A549 (cell line): ENCODE measurements around a stretch of chr9.

GRCh38 chr9:68799319-68799784 lies 19.5 kb downstream of the PABIR1 start:
- PRO-cap, result no peak
CAGE:
- cytosol, long polyA plus RNA, result no peak
- long polyA plus RNA, result no peak
- nucleus, long polyA plus RNA, result no peak

DNA sequence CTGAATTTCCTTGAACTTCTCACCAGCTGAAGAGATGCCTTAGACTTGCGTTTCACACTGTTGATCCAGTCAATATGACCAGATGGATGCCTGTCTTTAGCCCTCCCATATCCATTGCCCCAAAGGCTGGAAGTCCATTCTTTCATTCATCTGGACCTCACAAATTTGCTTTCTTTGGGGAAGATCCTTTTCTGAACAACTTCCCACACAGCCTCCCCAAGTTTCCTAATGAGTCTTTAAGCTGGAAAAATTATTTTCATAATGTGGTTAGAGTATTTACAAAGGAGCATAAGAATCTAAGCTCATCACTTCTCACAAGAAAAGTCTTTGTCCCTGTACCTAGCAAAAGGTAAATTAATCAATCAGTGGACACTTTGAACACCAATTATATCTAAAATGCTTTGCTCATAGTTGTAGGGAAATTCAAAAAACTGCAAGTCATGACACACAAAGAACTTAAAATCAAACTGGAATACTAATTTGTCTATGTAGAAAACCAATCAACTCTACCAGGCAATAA lies 98.4 kb downstream of the PABIR1 start:
- PRO-cap, result no peak
CAGE:
- cytosol, long polyA plus RNA, result no peak
- long polyA plus RNA, result no peak
- nucleus, long polyA plus RNA, result no peak

DNA sequence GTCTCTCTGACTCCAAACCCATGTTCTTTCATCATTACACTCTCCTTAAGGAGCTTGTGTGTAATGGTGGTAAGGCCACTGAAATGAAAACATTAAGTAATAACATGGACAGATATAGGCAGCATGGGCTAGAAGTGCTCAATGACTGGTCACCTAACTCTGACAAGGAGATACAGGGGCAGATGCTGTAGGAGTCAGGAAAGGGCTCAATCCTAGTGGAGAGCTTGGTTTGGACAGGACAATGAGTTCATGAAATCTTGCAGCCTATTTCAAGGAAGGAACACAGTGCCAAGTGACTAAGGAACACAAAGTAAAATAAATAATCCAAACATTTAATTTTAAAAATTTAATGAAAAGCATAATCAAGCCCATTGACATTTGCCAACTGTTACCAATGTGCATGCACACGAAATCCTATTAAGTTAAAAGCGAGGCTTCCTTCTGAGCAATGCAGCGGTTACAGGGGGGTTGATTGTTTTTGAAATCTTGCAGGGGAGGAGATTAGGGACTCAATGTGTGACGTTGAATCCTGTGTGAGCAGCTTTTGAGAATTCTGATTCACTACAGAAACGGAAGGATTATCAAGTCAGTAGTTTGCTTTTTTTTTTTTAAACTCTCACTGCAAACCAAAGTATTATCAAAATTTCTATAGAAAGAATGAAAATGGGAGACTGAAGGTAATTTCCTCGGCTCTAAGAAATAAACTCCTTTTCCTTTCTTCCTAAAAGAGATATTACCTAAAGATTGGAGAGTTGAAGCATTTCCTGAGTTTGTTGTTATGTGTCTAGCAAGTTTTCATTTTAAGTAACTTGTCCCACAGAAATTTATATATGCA lies 109.5 kb downstream of the PRKACG start:
- PRO-cap, result no peak
CAGE:
- cytosol, long polyA plus RNA, result no peak
- long polyA plus RNA, result no peak
- nucleus, long polyA plus RNA, result no peak

DNA sequence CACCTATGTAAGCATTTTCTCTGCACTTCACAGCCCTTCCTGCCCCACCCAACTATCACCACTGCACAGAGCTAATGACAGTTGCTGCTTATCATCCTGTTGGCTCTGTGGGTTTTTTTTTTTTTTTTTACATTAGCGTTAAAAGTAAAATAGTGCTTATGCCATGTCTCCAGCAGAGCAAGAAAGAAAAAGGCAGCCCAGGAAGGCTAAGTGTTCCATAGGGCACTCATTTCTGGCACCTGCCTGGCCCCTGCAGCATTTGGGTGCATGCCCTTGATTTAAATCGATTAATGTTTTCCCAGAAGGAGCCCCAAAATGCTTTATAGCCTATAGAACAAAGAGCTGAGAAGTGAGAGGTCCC lies 6.0 kb upstream of the PRKACG start:
- PRO-cap, result no peak
CAGE:
- cytosol, long polyA plus RNA, result no peak
- long polyA plus RNA, result no peak
- nucleus, long polyA plus RNA, result no peak

- PRO-cap, result no peak
CAGE:
- cytosol, long polyA plus RNA, result no peak
- long polyA plus RNA, result no peak
- nucleus, long polyA plus RNA, result no peak
Observed at GRCh38 chr9:69120924-69121620, 53.0 kb upstream of the TJP2 start.

DNA sequence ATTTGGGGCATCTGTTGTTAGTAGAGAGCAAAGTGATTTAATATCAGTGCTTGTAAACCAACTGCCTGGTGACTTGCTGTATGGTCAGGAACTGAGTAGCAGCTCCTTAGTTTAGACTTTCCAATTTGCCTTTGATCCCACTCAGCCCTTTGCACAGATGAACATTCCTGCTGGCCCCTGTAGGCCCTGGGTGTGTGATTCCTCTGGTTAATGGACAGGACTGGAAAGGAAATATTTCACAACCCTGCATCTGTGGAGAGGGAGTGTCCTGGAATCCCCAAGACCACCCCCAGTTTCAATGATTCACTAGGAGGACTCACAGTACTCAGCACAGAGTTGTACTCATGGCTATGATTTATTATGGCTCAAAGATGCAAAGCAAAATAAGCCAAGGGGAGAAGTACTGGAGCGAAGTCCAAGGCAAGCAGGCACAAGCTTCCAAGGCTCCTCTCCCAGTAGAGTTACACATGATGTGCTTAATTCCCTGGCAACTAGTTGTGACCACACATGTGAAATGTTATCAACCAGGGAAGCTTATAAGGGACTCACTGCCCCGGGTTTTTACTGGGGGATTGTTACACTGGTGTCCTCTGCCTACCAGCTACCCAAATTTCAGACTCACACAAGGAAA lies 42.4 kb upstream of the TJP2 start:
- PRO-cap, result no peak
CAGE:
- cytosol, long polyA plus RNA, result no peak
- long polyA plus RNA, result no peak
- nucleus, long polyA plus RNA, result no peak

- PRO-cap, result no peak
CAGE:
- cytosol, long polyA plus RNA, result no peak
- long polyA plus RNA, result no peak
- nucleus, long polyA plus RNA, result no peak
Observed at GRCh38 chr9:69176587-69177580, 2.8 kb downstream of the TJP2 start.

DNA sequence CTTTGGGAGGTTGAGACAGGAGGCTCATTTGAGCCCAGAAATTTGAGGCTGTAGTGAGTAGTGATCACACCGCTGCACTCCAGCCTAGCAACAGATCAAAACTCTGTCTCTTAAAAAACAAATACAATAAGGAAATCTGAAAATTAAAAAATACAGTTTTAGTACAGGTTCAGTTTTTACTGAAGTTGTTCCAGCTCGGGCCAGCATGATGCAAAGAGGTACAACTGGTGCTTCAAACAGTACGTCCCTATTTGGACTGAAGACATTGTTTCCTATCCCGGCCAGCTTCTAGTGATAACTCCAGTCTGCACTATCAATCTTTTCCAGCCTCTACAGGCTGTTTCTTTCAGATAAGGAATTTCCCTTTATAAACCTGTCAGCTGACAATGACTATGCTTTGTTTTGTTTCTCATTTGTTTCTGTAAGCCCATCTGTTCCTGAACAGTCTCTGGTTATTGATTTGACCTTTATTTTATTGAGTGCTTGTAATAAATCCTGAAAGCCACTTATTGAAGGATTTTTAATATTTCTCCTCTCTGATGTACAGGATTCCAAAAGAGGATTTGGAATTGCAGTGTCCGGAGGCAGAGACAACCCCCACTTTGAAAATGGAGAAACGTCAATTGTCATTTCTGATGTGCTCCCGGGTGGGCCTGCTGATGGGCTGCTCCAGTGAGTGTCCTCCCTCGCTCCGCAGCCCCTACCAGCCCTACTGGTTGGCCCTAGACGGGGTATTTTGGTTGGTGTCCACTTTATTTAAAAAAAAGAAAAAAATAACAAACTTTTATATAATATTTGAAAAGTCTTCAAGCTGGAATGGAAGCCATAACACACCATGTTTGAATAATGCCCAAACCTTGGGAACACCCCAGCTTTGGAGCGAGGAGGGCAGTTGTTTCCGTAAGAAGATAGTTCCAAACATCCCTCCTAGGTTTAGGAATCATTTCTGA lies 42.0 kb downstream of the TJP2 start:
- PRO-cap, result no peak
CAGE:
- cytosol, long polyA plus RNA, result no peak
- long polyA plus RNA, result no peak
- nucleus, long polyA plus RNA, result no peak

GRCh38 chr9:69306950-69307264 lies 18.1 kb upstream of the ENTREP1 start:
- PRO-cap, result no peak
CAGE:
- cytosol, long polyA plus RNA, result no peak
- long polyA plus RNA, result no peak
- nucleus, long polyA plus RNA, result no peak

DNA sequence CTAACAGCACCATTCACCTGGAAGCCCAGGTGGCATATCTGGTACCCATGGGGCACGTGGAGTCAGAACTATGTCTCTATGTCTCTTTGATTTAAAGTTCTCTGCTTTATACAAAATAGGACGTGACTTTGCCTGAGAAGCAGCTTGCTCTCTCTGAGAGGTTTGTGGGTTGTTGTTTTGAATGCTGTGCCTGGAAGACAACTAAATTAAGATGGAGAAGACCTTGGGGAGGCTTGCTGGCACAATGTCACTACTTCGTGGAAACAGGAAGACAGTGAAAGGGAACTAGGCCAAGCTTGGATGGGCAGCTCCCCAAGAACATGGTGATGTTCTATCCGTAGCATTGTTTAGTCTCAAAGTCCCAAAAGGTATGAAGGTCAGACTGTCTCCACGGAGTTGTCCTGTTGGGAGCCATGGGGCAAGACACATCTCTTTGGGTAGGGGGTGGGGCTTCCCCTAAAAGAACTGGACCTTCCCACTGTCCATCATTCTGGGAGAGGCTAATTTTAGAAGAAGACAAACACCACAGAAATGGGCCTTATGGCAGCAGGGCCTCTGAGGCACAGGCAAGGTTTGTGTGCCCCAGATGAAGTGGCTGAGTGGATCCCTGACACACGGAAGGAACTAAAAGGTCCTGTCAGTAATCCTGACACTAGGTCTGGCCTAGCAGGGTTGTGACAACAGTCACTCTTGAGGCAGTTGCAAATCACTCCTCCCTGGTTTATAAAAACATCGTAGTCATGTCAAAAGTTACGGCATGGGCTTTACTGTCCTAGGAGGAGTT lies 140.5 kb downstream of the ENTREP1 start:
- PRO-cap, result no peak
CAGE:
- cytosol, long polyA plus RNA, result no peak
- long polyA plus RNA, result no peak
- nucleus, long polyA plus RNA, result no peak

- PRO-cap, result no peak
CAGE:
- cytosol, long polyA plus RNA, result no peak
- long polyA plus RNA, result no peak
- nucleus, long polyA plus RNA, result no peak
Observed at GRCh38 chr9:69581856-69582133, 90.4 kb downstream of the APBA1 start.

- PRO-cap, result no peak
CAGE:
- cytosol, long polyA plus RNA, result no peak
- long polyA plus RNA, result no peak
- nucleus, long polyA plus RNA, result no peak
Observed at GRCh38 chr9:69671262-69671685, 897 bp downstream of the APBA1 start.

DNA sequence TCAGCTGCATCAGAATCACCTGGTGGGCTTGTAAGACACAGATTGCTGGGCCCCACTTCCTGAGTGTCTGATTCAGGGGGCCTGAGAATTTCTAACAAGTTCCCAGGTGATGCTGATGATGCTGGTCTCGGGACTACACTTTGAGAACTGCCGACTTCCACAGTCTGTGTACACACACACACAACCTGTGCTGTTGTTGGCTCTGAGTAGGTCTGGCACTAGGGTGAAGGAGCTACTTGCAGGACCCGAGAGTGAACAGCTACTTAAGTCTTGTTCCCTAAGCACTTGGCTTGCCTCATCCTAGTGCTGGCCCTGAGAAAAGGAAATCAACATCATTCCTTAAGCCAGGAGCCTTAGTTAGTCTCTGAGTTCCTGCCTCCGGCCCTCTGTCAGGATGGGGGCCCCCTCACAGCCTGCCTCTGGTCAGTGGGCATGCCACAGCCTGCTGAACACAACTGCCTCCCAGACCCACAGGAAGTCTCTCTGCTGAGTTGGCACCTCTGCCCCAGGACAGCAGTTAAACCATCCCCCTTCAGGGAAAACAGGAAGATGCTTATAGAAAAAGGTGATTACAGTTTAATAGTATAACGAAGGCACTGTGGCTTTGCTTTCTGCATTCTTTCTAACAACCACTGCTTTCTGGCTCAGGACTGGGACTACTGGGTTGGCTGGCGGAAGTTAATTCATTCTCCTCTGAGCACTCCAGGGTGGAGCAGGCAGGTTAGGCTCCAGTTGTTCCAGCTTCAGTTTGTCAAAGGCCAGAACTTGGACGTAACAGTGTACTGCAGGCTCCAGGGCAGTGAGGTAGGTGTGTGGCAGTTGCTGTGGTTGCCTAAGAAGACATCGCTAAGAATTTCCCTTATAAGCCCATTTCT lies 2.7 kb downstream of the MAMDC2 start:
- PRO-cap, result no peak
CAGE:
- cytosol, long polyA plus RNA, result no peak
- long polyA plus RNA, result no peak
- nucleus, long polyA plus RNA, result no peak

DNA sequence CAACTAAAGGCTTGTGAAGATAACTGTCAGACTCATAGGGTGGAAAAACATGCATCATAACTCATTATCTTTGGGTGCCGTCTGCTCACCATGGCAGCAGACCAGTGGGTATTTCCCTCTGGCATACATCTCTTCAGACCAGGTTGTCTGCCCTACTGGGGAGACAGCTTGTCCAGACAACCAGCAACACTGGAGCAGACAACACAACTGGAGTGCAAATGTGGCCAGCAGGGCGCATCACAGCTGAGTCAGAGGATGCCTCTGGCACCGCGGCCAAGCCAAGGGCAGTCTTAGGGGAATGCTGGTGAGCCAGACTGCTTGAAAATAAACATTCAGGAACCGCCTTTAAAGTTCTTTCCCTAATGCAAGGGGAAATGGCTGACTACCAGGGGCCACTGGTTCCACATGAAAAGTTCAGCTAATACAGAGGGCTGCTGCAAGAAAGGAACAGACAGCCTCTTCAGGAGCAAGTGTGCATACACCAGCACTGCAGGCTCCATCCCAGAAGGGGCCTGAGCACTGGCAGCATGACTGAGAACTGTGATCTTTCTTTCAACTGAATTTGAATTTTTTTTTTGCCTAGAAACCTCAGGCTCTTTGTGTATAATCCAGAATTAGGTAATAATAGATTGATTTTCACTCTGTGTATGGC lies 77.3 kb downstream of the MAMDC2 start:
- PRO-cap, result no peak
CAGE:
- cytosol, long polyA plus RNA, result no peak
- long polyA plus RNA, result no peak
- nucleus, long polyA plus RNA, result no peak

DNA sequence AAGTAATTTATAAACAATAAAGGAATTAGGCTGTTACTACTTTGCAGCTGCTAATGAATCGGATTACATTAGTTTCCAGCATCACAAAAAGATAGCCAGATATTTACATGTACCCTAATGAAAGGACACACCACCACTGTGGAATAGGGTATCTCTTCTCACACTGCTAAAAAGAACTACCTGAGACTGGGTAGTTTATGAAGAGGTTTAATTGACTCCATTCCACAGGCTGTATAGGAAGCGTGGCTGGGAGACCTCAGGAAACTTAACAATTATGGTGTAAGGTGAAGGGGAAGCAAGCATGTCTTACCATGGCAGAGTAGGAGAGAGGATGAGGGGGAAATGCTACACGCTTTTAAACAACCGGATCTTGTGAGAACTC lies 68.9 kb downstream of the SMC5 start:
- PRO-cap, result no peak
CAGE:
- cytosol, long polyA plus RNA, result no peak
- long polyA plus RNA, result no peak
- nucleus, long polyA plus RNA, result no peak

- PRO-cap, result no peak
CAGE:
- cytosol, long polyA plus RNA, result no peak
- long polyA plus RNA, result no peak
- nucleus, long polyA plus RNA, result no peak
Observed at GRCh38 chr9:70386355-70387548, 27.7 kb downstream of the KLF9 start.

- PRO-cap, result no peak
CAGE:
- cytosol, long polyA plus RNA, result no peak
- long polyA plus RNA, result no peak
- nucleus, long polyA plus RNA, result no peak
Observed at GRCh38 chr9:70389320-70390134, 24.9 kb downstream of the KLF9 start.

GRCh38 chr9:70420170-70421121 lies 6.0 kb upstream of the KLF9 start:
- PRO-cap, result bidirectional peak, plus-strand start at chr9:70420286, minus-strand start at chr9:70420072; bidirectional peak, plus-strand start at chr9:70420988, minus-strand start at chr9:70420880
CAGE:
- cytosol, long polyA plus RNA, result no peak
- long polyA plus RNA, result no peak
- nucleus, long polyA plus RNA, result no peak

GRCh38 chr9:70469986-70471153 lies 55.9 kb upstream of the KLF9 start:
- PRO-cap, result no peak
CAGE:
- cytosol, long polyA plus RNA, result no peak
- long polyA plus RNA, result no peak
- nucleus, long polyA plus RNA, result no peak

- PRO-cap, result no peak
CAGE:
- cytosol, long polyA plus RNA, result no peak
- long polyA plus RNA, result no peak
- nucleus, long polyA plus RNA, result no peak
Observed at GRCh38 chr9:70479685-70480164, 65.3 kb upstream of the KLF9 start.